Measurements from ENCODE around the gene THAP10.

DNA sequence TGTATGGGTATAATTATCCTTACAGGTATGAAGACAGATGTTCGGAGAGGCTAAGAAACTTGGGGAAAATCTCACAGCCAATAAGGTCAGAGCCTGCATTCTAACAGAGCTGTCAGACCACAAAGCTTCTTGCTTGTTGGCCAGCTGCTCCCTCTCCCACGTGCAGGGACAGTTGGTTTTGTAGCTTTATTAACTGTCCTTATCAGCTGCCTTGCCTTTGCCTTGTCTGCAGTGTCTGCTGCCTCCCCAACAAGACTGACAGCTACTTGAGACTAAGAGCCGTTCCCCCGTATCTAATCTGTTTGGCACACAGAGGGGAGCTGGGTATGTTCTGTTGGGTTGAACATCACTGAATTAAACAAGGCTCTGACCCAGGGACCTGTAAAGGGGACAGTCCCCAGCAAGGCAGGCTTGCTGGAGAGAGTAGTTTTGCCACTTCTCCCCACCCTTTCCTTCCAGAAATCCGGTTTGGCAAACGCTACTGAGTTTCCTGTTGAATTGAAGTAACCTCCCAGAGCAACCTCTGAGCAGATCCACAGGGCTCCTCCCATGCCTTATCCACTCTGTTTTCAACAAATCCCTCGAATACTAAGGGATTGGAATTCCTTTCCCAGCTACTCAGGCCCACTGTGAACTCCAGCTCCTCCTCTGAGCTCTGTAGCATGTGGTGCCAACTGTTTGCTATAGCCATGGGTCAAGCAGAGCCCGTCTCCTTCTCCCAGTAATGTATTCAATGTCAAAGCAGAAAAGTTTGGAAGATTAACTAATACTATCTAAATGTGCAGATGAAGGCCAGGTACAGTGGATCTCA lies 116.1 kb downstream of the ANP32A start:
- PRO-cap, result no peak
- RRBS, result no CpG with 5 or more reads among the region's 8 CpGs

GRCh38 chr15:68791279-68792204 lies 29.2 kb downstream of the ANP32A start:
- PRO-cap, result no peak
- RRBS, result no CpG with 5 or more reads among the region's 7 CpGs

DNA sequence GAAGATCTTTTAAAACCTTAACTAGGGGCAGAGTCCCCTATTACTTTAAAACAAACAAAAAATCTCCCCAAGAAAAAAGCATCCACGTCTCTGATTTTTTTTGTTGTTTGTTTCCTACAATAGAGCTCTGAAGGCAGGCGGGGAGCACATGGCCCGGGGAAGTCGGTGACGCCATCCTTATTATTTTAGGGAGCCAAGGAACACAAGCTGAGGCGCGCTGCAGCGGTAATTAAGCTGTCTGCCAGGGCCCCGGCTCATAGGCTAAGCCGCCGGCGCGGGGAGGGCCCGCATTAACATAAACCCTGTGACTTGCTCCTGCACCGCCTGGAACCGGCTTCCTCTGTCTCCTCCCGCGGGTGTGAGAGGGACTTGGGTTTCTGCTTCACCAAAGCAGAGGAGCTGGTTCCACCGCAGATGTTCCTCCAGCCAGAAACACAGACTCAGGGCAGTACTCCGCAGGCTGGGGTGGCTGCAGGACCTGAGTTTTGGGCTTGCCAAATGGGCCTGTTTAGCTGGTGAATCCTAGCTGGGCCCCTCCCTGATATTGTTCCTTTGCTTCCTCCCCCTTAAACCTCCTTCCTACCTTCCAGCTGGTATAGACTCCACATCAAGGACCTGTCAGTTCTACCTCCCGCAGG lies 25.4 kb downstream of the ANP32A start:
- PRO-cap, result no peak
- RRBS, result 96% methylated on average over 11 of the region's 21 CpGs

DNA sequence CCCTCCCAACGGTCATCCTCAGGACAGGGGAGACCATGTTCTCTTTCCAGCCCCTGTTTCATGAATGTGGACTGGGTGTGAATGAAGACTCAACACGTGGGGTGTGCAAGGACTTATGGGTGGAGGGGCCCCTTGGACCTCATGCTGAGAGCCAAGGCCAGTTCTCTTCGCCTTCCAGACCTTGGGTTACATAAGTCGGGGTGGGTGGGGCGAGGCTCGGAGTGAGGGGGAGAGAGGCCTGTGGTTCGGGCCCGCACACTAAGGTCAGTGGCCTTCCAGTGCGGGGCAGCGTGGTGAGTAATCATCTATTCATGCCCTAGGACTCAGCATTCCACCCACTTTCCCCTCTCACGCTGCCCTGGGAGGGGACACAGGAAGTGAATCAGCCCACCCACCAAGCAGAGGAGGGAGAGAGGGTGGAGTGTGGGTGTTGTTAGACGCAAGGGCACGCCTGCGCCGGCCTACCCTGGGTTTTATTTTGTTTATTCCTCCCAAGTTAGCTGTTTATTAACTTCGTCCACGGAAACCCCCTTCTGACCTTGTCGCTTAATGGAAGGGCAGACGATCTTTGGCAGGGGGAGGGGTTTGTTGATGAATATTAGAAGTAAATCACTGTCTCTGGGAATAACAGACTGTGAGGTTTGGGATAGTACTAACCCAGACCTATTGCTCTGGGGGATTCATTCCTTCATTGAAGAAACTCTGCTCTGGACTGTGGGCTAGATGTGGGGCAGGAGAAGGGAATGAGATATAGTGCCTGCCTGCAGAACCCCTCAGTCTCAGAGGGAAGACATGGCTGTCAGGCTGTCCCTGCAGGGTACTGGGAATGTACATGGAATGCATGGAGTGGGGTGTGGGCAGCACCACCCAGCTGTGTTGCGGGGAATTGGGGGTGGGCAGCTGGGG lies 6.8 kb downstream of the PAQR5 start:
- PRO-cap, result no peak
- RRBS, result no CpG with 5 or more reads among the region's 20 CpGs

- PRO-cap, result no peak
- RRBS, result no CpG with 5 or more reads among the region's 1 CpG
These were observed 321.1 kb downstream of the TLE3 start for GRCh38 chr15:69776612-69776935.

DNA sequence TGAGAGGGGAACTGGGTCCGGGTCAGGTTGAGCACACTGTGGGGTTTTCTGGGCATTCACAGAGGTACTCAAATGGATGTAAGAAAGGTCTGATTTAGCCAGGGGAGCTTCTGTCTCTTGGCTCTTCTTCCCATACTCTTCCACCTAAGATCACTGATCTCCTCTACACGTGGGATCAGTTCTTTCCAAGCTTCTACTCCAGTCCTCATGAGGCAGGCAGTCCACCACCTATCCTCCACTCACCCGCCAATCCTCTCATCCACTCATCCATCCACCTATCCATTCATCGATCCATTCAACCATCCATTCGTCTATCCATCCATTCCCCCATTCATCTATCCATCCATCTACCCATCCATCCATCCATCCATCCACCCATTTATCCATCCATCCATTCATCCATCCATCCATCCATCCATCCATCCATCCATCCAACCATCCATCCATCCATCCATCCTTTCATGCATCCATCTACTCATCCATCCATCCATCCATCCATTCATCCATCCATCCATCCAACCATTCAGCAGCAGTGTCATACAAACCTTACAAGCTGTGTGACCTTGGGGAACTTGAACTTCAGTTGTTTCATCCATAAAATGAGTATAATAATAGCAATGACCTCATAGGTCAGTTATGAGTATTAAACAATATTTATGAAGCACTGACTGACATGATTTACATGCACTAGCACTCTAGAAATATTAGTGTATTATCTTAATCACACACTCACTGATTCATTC lies 55.1 kb downstream of the TLE3 start:
- PRO-cap, result no peak
- RRBS, result no CpG with 5 or more reads among the region's 5 CpGs

DNA sequence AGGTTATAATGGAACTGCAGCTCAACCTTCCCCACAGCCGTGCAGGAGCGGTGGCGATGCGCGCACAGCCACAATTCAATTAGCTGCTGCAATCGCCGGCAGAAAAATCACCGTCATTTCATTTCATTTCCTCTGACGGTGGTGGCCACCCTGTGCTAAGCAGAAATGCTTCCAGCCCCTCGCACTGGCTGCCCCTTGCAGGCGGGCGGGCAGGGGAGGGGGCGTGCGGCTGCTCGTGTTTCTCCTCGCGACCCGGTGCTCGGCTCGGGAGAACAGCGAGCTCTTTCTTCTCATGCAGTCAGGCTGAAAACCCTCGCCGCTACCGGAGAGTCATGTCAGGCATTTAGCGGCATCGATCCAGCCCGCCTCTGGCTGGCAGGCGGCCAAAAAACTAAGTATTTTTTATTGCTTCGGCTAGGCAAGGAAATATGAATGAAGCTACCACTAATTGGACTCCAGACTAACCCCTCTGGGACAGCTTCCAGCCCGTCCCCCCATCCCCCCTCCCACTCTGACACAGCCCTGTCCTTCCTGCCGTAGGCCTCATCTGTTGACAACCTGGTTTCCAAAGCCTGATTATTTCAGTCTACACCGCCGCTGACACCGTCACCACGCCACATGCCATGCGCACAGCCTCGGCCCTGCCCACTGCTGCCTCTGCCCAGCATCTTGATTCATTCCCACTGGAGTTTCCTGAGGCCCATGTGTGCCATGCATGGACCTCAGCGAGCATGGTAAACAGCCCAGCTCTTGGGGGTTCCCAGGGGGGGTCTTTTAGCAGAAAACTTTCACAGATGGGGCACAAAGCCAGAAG lies 35.3 kb downstream of the TLE3 start:
- PRO-cap, result no peak
- RRBS, result 98% methylated on average over 7 of the region's 38 CpGs

DNA sequence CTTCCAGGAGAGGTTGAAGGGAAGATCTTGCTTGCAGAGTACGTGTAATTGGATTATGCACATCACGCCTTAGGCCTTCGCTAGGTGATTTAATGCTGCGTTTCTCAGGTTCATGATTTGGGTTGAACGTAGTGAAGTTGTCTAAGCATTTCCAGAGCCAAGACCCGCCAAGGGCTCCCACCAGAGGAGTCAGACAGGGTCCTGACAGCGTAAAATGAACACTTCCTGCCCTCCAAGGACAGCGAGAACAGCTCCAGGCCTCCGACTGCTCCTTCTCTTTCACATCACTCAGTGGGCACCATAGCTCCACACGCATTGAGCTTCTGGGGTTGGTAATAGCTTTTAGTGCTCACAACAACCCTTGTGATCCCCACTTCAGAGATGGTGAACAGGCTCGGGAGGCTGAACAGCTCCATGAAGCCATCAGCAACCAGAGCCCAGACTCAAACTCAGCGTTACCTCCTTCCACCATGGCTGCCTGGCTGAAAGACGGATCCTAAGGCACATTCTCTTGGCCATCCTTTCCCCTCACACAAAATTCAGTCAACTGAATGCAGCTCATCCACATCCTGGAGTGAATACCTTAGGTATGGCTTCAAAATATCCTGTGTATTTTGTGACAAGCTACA lies 27.3 kb downstream of the TLE3 start:
- PRO-cap, result no peak
- RRBS, result no CpG with 5 or more reads among the region's 13 CpGs

- PRO-cap, result no peak
- RRBS, result no CpG with 5 or more reads among the region's 4 CpGs
These were observed 24.2 kb downstream of the TLE3 start for GRCh38 chr15:70073508-70073916.

DNA sequence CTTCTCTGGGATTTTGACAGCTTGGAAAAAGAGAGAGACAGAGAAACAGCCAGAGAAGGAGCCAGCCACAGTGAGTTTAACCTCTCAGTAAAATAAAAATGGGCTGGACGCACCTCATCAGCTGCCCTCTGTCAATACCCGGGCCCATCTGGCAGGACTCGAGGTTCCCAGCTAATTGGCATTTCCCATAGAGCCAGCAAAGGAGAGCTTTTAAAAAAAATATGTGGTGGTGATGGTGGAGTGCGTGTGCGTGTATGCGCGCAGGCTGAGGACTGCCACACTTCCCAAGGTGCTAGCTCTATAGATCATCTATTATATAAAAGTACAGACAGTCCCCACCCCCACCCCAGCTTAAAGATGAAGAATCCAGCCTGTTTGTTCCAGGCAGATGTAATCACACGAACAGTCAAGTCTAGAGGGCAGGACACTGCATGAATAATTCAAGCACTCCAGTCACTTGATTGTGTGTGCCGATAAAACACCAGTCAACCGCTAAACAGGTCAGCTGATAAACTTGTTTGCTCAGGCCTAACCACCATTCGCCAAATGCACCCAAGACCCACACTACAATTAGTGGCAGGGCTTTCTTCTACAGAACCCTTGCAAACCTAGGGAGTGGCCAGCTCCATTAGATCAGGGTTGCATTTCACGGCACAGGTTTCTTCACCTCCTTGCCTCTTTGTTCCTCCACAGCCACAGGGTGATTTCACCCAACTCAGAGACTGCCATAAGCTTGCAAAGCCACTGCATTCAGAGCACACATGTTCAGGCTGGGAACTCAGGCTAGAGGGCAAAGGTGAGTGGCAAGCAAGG lies 5.9 kb downstream of the TLE3 start:
- PRO-cap, result no peak
- RRBS, result no CpG with 5 or more reads among the region's 12 CpGs

GRCh38 chr15:70098493-70099472 lies 1.1 kb upstream of the TLE3 start:
- PRO-cap, result bidirectional peak, plus-strand start at chr15:70098664, minus-strand start at chr15:70098375; bidirectional peak, plus-strand start at chr15:70098921, minus-strand start at chr15:70098923; bidirectional peak, plus-strand start at chr15:70099124, minus-strand start at chr15:70099113
- RRBS, result 2% methylated on average over 46 of the region's 96 CpGs

DNA sequence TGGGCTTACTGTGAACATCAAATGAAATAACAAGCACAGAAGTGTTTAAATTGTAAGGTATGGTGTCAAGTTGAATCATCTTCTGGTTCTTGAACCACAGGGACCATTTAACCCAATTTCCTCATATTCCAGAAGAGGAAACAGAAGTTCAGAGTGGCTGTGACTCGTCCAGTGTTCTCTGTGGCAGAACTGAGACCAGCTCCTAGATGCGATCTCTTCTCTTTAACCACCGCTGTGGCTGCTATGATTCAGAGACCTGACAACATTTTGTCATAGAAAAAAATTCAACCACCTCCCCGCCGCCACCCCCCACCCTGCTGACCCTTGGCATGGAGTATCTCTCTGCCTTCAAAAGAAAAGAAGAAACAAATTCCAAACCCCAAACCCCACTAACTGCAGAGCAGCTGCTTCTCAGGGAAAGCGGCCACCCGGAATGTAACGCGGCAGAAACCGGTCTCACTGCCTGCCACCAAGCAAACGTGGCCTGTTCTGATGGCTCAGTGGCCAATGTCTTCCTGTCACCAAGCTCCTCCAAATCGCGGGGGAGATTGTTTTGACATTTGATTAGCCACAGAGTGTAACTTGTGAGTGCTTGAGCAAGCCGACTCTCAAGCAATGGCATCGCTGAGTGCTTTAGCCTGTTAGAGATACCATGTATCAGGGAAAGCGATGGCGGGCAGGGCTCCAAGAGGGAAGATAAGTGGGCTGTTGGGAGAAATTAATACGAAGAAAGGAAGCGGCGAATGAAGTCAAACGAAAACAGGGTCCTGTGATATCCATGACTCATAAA lies 44.7 kb upstream of the TLE3 start:
- PRO-cap, result no peak
- RRBS, result no CpG with 5 or more reads among the region's 21 CpGs

GRCh38 chr15:70328382-70328761 lies 230.7 kb upstream of the TLE3 start:
- PRO-cap, result no peak
- RRBS, result no CpG with 5 or more reads among the region's 1 CpG

GRCh38 chr15:70406580-70407236 lies 309.0 kb upstream of the TLE3 start:
- PRO-cap, result no peak
- RRBS, result no CpG with 5 or more reads among the region's 7 CpGs

GRCh38 chr15:70463123-70463582 lies 300.2 kb downstream of the UACA start:
- PRO-cap, result no peak
- RRBS, result no CpG with 5 or more reads among the region's 2 CpGs

- PRO-cap, result no peak
- RRBS, result no CpG with 5 or more reads among the region's 5 CpGs
These were observed 289.1 kb downstream of the UACA start for GRCh38 chr15:70474328-70474649.

DNA sequence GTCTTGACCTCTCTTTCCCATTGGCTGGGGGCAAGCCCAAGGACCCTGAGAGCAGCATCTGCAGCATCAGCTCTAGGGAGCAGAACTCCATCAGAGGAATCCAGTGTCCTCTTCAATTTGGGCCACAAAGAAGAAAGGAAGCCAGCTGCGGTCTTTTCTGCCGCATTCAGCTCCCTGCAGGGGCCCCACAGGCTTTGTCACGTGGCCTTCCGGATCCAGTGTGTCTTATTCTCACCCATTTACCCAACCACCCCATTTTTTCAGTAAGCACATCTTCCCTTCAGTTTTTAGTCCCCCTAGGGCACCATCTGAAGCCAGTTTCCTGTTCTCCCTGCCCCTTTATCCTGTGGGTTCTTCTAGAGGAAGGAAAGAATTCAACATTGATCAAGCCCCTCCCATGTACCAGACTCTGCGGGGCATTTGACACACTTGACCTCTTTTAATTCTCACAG lies 227.7 kb downstream of the UACA start:
- PRO-cap, result no peak
- RRBS, result no CpG with 5 or more reads among the region's 5 CpGs

GRCh38 chr15:70586519-70586815 lies 176.9 kb downstream of the UACA start:
- PRO-cap, result unidirectional peak, minus-strand start at chr15:70586605
- RRBS, result no CpG with 5 or more reads among the region's 8 CpGs

- PRO-cap, result bidirectional peak, plus-strand start at chr15:70892525, minus-strand start at chr15:70892394; bidirectional peak, plus-strand start at chr15:70892650, minus-strand start at chr15:70892625; unidirectional peak, minus-strand start at chr15:70892769
- RRBS, result 6% methylated on average over 17 of the region's 71 CpGs
These were observed at the start of gene THAP10 for GRCh38 chr15:70891899-70892962. THAP10 (minus strand) TSS chr15:70892433.

DNA sequence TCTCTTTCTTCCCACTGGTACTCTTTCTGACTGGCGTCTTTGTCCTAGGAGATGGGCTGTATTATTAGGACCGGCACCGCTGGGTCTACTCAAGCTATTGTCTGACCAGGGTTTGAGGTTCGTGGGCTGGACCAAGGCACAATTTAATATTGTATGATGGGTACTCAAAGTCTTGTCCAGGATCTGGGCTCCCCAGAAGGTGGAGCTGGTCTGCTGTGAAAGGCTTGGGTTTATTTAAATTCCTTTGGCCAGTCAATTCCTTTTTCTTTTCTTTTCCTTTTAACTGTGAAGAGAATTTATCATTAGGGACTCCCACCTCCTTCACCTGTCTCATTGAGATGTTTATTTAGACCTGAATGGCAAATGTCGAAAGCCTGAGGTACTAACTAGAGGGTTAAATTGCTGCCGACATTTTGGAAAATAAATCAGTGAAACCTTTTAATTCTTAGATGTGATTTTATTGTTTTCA lies 371 bp downstream of the LRRC49 start:
- PRO-cap, result no peak
- RRBS, result 12% methylated on average over 1 of the region's 6 CpGs